A172 (cell line): ENCODE measurements around the genes UQCRC1, TMEM89, RNF123 and UBA7.

DNA sequence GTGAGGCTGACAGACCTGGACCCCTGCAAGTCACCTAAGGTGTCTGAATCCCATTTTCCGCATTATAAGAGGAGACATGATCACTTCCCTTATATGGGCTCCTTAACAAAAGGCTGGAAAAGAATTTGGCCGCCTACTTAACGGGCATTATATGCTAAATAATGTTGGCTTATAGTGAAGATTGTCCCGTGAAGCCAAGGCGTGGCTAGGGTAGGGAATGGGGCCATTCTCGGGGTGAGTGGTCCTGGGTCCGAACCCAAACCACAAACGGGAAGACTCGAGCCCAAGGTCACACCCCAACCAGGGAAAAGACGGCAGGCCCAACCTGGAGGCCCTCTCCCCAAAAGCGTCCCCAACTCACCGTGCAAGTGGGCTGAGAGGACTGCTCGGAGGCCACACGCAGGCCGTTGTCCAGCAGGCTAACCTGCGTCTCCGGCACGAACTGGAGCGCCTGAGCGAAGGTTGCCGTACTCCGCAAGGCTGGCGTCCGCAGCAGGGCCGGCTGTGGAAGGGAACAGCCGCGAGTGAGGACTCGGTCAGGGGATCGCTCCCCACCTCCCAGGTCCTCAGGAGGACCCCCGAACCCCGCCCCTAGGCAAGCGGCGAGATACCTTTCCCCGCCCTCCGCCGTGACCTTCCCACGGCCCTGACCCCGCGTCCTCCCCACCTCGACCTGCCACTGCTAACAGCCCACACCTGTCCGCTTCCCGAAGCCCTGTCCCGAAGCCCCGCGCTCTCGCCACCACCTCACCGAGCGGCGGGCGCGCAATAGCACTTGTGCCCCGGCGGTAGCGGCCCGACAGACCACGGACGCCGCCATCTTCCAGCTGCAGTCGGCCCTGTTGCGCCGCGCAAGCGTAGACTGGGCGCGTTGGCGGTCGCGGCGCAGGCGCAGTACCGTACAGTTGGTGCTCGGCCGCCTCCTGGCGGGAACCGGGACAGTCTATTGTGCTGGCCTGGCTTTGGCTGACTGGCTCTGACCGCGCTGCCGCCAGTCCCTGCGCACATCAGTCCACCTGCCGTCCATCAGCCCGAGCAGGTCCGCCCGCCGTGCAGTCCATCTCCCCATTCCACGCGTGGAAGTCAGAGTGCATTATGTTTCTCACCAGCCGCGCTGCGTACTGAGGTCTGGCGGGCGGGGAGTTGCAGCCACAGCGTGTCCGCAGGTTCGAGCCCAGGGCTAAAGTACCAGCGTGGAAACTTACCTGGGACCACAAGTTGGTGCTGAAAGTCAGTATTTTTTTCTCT is at the start of gene UQCRC1:
UQCRC1 (minus strand) TSS at position 846 of the 1,248 bp plus-strand sequence.
- RAMPAGE, long total RNA, result start-site peak on the minus strand centred at position 847 of the sequence, 38 bp wide, 1,657 and 1,195 reads in 2 replicates

GRCh38 chr3:48621500-48622068 is at the start of gene TMEM89:
Gene TMEM89, minus strand, starts transcription at chr3:48621769.
- RAMPAGE, long total RNA, result no peak

DNA sequence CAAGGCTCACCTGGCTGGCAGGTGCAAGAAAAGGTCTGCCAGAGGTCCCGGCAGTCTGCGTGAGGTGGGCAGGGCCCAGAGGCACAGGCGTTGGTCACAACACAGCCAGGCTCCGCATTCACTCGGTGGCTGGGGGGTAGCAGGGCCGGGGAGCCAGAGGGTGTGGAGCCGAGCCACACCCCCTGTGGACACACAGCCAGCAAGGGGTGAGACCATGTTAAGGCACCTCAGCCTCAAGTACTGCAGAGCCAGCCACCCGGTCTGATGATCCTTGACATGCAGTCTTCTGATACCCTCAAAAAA is 10.9 kb downstream of the CELSR3 start:
- RAMPAGE, long total RNA, result no peak

DNA sequence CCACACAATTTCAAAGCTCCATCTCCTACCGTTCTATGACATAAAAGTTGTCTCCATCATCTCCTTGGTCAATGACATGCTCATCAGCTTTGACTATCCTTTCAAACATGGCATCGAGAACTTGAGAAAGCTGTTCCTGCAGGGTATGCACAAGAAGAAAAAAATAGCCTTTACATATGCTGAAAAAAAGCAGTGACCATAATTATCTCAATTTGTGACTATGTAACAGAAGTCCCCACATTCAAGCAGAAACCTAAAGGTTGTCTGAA is 64.8 kb downstream of the PRKAR2A start:
- RAMPAGE, long total RNA, result no peak

DNA sequence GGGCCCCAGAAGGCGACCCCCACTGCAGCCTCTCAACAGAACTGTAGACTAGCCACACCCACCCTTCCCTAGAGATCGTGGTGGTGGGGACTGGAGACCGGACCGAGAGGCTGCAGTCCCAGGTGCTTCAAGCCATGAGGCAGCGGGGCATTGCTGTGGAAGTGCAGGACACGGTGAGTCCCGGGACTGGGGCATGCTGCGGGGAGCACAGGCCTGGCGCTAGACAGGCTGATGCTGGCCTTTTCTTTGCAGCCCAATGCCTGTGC is 816 bp downstream of the NDUFAF3 start:
- RAMPAGE, long total RNA, result no peak

- RAMPAGE, long total RNA, result no peak
Observed at GRCh38 chr3:49029898-49030769, 936 bp upstream of the IMPDH2 start.

GRCh38 chr3:49349232-49349957 is 8.8 kb downstream of the GPX1 start:
- RAMPAGE, long total RNA, result no peak

GRCh38 chr3:49378240-49378986 is 20.3 kb upstream of the GPX1 start:
- RAMPAGE, long total RNA, result no peak

GRCh38 chr3:49397351-49398000 is 14.3 kb downstream of the RHOA start:
- RAMPAGE, long total RNA, result no peak

DNA sequence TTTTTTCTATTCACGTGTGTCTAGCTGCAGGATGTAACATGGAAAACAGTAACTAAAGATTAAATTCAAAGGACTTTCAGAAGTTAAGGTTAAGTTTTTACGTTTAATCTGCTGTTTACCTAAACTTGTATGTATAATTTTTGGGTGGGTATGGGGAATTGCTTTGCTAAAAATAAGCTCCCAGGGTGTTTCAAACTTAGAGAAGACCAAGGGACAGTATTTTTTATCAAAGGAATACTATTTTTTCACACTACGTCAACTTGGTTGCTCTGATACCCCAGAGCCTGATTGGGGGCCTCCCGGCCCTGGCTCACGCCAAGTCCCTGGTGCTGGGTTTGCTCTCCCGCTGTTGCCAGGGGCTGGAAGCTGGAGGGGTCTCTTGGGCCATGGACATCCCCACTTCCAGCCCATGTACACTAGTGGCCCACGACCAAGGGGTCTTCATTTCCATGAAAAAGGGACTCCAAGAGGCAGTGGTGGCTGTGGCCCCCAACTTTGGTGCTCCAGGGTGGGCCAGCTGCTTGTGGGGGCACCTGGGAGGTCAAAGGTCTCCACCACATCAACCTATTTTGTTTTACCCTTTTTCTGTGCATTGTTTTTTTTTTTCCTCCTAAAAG is 20.6 kb upstream of the BSN start:
- RAMPAGE, long total RNA, result no peak

GRCh38 chr3:49661206-49661989 is 12.8 kb upstream of the APEH start:
- RAMPAGE, long total RNA, result no peak

DNA sequence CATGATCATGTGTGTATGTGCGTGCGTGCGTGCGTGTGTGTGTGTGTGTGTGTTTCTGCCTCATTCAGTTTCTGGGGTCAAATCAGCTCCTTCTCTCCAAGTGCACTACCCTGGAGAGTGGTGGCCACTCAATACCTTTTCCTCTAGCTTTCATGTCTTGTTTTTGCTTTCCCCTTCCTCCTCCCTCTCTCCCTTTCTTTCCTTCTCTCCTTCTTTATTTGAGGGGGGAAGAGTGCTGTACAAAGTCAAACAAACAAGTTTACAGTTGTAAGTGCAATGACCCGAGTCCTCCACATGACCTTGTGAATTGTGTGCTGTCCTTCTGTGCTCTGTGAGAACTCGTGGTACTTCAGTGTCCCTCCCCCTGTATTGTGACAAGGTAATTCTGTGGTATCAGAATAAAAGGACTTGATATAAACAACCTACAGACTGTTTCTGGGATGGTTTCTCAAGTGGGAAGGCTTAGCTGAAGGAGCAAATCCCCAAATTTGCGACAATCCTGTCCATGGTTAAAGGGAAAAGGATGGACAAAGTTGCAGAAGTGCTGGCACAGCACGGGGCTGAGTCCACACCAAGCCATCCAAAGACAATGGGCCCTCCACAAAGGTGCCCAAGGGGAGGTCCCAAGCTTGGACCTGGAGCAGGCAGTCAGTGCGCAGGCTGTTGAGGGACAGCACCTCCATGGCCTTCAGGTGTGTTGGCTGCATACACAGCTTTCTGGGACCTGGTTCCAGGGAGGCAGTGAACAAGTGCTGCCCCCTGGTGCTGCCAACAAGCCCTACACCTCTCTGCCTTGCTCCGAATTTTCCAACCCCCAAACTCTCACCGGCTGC is 2.8 kb upstream of the APEH start:
- RAMPAGE, long total RNA, result no peak

GRCh38 chr3:49689050-49690224 is at the start of gene RNF123:
Gene RNF123, plus strand, starts transcription at chr3:49689557.
- RAMPAGE, long total RNA, result start-site peak on the plus strand at chr3:49689534-49689613, 40 and 44 reads in 2 replicates

GRCh38 chr3:49718141-49719026 is 1.1 kb downstream of the AMIGO3 start:
- RAMPAGE, long total RNA, result no peak

- RAMPAGE, long total RNA, result no peak
Observed at GRCh38 chr3:49722365-49723188, 1.2 kb downstream of the GMPPB start.

DNA sequence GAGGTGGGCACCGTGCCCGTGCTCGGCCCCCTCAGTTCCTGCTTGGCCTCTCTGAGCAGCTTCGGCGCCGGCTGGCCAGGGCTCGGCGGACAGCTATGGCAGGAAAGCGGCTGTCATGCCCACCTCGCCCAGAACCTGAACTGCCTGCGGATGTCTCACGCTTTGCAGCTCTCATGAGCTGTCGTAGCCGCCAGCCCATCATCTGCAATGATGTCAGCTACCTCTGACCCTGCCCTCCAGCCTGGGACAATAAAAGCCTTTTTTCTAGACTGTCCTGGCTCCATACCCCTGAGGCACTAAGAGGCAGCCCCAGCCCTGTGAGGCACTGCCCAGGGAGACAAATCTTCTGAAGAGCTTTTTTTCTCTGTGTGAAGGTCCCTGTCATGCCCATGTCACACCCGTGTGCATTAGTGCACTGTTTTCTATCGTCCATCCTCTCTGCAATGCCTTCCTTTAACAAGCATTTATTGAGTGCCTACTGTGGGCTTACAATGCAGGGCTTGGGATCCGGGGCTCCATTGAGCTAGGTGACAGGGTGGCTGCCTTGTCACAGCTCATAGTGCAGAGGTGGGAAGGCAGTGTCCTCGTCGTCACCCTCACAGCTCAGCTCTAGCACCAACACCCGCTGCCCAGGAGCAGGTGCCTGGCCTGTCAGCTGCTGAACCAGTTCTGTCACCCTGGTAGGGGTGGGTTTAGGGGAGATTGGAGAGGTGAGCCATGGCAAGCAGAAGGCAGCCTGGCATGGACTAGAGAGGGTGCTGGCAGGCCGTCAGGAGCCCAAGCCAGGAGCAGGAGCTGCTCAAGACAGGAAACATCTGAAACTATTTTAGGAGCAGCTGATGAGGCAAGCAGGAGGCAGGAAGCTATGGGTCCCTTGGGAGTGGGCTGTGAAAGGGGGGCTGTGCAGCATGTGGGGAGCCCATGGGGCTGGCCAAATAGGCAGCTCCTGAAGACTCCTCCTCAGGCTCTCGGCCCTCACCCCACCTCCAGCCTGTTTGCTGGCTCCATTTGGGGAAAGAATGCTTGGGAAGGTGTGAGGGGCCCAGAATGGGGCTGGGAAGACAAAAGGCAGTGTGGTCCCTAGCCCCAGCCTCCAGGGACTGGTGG is 2.1 kb downstream of the INKA1 start:
- RAMPAGE, long total RNA, result no peak

DNA sequence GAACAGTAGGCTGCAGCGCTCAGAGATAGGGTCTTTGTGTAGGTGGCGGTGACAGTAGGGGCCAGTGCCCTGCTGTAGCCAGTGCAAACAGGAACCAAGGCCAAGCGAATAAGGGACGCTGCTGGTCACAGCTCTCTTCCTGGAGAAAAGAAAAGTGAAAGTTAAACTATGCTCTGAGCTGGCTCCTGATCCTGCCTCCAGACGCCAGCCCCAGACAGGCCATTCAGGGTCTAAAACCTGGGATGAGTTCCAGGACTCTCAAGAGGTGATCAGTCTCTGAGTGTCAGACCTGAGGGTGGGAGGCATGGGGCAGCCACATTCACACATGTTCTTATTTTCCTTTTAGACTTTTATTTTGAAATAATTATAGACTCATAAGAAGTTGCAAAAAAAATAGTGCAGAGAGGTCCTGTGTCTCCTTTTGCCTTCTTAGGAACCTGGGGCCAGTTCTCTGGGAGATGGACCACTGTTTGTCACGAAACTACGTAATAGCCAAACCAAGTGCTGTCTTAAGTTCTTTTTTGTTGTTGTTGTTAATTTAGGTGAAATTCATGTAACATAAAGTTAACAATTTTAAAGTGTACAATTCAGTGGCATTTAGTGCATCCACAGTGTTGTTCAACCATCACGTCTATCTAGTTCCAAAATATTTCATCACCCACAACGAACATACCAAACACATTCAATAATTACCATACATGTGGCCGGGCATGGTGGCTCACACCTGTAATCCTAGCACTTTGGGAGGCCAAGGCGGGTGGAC is at the start of gene UBA7:
UBA7 (minus strand) TSS at position 150 of the 763 bp plus-strand sequence.
- RAMPAGE, long total RNA, result no peak

DNA sequence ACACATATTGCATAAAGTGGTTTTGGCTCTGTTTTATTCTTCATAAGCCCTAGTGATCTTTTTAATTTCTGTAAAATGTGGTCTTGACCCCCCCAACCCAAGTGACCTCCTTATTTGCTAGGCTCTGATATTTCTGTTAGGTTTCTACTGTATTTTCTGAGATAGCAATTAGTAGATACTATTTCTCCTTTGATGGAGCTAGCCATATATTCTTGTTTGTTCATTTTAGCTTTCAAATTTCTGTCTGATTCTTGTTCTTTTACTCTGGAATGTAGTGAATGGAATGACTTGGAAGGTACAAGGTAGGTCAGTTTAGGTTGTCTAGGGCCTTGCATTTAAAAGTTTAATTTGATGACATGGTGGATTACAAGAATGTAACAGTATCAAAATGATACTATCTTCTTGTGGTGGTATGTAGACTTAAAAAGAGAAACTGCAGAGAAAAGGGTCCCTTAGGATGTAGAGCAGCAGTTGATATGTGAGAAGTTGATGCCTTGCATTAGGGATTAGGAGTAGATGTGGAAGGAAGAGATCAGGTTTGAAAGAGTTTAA is 59.8 kb upstream of the RBM5 start:
- RAMPAGE, long total RNA, result no peak

DNA sequence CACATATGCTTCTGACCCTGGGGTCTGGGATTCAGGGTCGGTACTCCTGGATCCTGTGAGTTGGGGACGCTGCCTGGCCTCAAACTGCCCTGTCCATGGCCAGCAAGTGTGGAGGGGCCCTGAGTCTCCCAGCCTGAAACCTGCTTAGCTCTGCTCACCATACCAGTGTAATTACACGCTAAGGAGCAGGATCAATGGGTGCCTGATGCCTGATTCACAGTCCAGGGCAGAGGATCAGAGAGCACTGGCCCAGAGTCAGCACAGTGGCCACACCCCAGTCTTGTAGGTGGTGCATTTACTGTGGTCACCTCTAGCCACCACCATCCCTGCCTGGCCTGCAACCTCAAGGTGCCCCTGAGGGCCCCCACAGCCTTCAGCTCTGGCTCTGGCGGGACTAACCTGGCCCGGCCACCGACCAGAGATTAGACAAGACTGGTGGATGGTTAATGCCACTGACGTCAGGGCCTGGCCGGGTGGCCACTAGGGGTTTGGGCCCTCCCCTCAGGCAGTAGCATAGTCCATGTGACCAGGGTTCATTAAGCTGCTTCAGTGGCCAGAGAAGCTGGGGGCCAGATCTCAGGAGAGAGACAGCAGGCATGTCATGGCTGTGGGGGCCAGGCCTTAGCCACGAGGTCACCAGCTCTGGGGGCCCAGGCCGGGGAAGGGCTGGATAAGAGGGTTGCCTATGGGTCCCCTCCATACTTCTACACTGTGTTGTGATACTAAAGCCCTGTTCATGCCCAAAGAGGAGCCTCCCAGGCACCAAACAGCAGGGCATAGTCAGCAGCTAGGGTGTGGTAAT is 3.3 kb upstream of the SLC38A3 start:
- RAMPAGE, long total RNA, result no peak

GRCh38 chr3:50254561-50255411 is 14.2 kb upstream of the SEMA3B start:
- RAMPAGE, long total RNA, result no peak